AG04449 (cell line): ENCODE measurements around the gene PNLIP.

GRCh38 chr10:114758274-114758916, 63.2 kb upstream of the FHIP2A start:
- RRBS = no CpG with 5 or more reads among the region's 1 CpG

GRCh38 chr10:114767598-114767994, 54.0 kb upstream of the FHIP2A start:
- RRBS = 6% methylated on average over 9 of the region's 26 CpGs

DNA sequence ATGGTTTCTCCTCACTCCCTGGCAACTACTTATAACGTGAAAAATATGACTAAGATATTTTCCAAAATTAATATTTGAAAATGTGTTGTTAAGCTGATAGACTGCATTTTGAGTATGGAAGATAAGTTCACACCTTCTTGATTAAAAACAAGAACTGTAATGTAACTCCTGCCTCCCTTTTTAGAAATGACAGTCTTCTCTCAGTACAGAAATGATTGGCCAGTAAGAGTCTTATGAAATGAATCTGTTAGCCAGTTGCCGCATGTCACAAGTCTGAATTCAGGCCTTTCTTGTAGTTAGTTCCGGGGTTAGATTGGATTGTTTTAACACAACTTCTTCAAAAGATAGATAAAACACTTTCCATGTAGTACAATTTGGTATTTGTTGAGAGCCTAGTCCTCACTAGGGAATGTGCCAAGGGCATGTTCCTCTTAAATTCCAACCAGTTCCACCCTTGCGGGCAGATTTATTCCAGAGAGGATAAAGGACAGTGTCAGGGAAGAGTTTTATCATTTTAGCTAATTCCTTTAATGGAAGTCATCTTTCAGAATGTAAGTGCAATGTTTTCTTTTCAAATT, 3.9 kb downstream of the FHIP2A start:
- RRBS = no CpG with 5 or more reads among the region's 4 CpGs

DNA sequence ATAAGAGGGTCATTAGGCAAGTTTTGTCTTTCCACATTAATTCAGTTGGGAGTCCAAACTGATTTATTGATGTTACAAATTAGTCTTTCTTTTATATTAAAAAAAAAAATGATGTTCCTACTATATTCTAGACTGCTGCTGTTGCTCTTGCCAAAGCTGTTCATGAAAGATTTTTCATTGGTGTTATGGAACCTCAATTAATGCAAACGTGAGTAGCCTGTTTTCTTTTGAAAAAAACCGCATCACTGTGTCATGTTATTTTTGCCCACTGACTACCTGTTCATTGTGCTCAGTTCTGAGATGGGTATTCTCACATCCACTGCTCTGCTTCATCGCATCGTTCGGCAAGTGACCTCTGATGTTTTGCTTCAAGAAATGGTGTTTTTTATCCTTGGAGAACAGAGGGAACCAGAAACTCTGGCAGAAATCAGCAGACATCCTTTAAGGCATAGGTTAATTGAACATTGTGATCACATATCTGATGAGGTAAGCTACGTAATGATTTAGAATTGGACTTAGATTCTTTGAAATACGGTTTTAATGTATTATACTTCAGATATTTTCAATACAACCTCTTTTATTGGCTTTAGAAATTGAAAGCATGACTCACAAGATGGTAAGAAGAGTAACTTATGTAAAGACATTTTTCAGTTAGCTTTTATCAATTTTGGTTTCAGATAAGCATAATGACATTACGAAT, 24.5 kb downstream of the FHIP2A start:
- RRBS = no CpG with 5 or more reads among the region's 8 CpGs

DNA sequence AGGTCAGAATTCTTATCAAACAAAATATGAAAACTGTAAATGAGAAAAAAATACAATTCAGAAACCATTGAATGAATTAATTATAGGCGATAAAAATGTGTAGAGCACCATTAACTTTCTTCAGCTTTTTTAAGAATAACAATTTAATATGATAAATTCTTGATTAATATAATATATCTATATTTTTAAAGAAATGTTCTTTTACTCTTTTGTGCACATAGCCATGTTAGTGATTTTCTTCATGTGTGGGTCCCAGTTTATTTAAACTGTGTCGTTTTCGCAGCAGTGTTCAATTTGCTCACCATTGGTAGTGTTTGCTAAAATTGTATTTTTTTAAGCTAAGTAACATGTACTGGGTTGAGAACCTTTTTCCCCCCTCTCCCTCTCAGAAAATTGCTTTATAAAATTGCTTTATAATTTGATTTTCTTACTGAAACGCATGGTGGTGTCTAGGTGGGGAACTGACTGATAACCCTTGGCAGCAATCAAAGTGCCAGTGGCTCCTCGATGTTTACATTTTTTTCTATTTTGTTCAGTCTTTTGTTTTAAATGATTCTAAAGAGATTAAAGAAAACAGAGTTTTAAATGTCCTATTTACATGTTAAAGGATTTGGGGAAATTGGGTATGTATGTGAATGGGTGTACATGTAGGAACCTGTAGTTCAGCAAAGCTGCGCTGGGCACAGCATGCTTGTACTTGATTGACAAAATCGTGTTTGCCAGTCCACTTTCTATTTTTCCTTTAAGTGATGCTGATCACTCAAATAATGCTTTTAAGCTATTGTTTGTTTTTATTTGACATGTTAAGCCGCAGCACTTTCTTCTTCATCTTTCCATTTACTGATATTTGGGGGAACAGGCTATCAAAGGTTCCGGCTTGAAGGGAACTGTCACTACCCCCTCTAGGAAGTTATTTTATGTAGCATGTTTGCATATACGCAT, 40.7 kb downstream of the FHIP2A start:
- RRBS = no CpG with 5 or more reads among the region's 10 CpGs

- RRBS = no CpG with 5 or more reads among the region's 2 CpGs
Observed at GRCh38 chr10:115807607-115807904, 465.4 kb downstream of the GFRA1 start.

DNA sequence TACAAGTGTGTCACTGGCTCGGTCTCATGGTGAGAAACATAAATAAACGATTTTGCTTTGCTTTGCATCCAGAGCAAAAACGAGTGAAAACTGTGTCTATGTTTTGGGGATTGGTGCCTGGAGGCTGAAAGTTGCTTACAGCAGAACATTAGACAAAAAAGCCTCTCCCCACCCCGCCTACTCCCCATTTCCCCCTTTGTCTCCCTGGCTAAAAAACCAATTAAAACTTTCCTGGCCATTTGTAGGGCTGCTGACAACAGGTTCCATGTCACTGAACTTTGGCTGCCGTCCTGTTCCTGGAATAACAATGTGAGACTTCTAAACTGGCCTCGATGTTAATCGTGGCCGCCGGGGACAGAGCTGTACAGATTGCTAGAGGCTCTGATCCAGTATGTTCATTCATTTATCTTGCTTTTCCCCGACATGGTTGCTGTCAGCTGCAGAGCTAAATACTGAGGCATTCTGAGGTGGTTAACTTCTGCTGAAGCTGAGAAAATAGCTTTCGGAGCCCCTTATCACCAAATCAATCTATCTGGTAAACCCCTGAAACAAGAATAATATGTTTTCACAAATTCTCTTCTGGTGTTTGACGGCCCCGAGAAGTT, 271.7 kb downstream of the GFRA1 start:
- RRBS = no CpG with 5 or more reads among the region's 13 CpGs

GRCh38 chr10:116020789-116020988, 252.3 kb downstream of the GFRA1 start:
- RRBS = no CpG with 5 or more reads among the region's 2 CpGs

DNA sequence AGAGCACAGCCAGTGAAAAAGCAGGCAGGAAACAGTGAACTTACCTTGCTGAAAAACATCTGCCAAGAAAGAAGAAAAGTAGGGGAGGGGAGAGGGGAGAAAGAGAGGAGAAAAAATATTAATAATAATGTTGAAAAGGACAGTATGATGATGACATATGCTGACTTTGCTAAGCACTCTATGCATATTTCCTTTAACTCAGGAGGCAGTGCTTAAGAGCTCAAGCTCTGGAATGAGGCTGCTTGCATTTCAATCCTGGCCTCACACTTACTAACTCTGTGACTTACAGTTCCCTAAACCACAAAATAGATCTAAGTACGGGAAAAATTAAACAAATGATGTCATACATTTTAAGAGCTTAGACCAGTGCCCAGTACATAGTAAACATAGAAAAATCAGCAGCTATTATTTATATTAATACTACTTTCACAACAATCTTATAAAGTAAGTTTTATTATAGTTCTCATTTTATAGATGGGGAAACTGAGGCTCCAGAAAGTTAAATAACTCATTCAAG, 61.4 kb downstream of the GFRA1 start:
- RRBS = no CpG with 5 or more reads among the region's 1 CpG

GRCh38 chr10:116274378-116274762, 1.4 kb upstream of the GFRA1 start:
- RRBS = no CpG with 5 or more reads among the region's 25 CpGs

DNA sequence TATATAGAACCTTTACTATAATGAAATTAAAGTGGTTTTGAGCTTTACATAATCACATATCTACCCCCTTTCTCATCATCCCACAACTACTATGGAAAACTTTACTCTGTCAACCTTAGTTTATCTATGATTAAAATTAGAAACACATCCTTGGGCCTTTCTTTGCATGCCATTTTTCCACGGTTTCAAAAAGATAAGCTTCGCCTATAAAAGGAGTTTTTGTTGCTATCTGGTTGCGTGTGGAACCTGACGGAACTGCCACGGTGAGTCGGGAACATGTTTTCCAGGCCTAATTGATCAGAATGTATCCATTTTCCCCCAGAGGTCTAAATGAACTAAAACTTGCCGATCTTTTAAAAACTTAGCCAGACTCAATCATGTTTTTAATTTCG, at the start of gene PNLIP:
TSS of gene PNLIP (plus strand) at position 236 of the 392 bp plus-strand sequence.
- RRBS = no CpG with 5 or more reads among the region's 8 CpGs

GRCh38 chr10:116850067-116850422, 746 bp downstream of the ENO4 start:
- RRBS = no CpG with 5 or more reads among the region's 8 CpGs

DNA sequence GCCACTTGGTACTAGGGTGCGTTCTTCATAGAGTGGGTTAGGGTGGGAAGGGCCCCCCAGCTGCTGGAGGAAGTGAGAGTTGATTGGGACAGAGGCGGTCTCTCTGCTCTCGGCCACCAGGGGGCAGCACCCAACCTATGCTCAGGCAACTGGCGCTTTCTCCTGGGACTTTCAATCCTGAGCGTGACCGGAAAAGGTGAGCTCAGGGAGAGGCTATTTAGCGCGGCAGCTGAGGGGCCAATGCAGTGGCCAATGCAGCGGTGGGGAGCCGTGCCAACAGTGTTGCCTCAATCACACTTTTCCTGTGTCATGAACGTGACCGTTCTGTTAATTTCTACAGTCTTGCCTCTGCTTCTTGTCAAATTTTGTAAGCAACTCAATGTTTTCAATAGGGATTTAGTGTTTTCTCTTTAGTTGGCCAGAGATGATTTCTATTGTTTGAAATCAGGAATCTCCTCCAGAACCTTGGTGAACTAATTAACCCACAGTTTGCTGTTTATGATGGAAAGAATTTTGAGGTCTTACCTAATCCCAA, 67.8 kb upstream of the PDZD8 start:
- RRBS = no CpG with 5 or more reads among the region's 12 CpGs

GRCh38 chr10:117535179-117535945, 7.2 kb upstream of the EMX2 start:
- RRBS = 20% methylated on average over 6 of the region's 58 CpGs

DNA sequence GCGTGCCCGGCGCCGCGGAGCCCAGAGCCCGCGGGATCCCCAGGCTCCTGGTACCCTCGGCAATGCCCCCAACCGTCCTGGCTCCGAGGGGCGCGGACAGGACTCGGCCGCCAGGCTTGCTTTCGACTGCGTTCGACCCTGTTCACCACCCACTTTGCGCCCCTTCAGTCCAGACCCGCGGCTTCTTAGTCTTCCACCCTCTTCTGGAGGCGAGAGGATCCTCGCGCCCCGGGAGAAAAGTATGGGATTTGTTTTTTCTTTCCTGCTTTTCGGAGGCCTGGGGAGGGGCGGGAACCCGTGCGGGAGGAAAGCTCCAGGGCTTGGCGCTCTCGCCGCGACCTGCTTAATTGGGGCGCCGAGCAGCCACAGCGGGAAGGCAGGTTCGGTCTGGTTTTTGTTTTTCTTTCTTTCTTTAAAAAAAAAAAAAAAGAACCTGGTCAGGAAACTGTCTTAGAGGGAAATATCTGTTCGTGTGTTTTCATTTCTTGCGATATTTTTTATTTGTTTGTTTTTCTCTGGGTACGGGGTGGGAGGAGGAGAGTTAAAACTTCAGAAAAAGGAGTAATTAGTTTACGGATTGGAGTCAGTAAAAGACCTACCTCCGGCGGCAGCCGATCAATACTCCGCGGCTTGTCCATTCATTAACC, 1.5 kb downstream of the EMX2 start:
- RRBS = 2% methylated on average over 5 of the region's 45 CpGs

GRCh38 chr10:117719353-117719671, 176.8 kb downstream of the EMX2 start:
- RRBS = no CpG with 5 or more reads among the region's 2 CpGs

DNA sequence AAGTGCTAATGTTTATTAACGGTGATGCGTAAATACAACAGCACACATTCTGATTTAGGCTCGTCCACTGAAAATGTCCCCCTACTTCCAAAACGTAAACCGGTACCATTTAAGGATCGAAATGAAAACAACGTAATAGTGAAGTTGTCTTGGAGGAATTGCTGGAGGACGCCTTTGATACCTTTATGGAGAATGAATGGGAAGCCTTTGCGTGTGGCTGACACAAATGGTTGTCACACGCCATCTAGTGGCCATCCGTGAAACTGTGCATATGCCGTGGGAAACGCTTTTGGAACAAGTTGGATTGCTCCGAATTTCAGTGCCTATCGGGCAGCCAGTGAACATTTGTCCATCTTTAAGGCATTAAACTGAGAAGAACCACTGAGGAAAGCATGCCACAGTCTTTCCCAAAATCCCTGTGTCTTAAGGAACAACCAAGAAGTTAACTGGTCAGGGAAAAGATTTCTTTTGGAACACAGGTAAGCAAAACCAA, 100.9 kb downstream of the FAM204A start:
- RRBS = no CpG with 5 or more reads among the region's 15 CpGs

GRCh38 chr10:118625553-118625940, 30.1 kb upstream of the PRLHR start:
- RRBS = no CpG with 5 or more reads among the region's 5 CpGs